Measurements from ENCODE around the genes CNOT9, CDK5R2 and ABCB6.

GRCh38 chr2:218396797-218397210 is 2.9 kb upstream of the CTDSP1 start:
- PRO-cap = bidirectional peak, plus-strand start at chr2:218397126, minus-strand start at chr2:218396992

- PRO-cap = no peak
Measured at GRCh38 chr2:218406800-218406996, 7.0 kb downstream of the CTDSP1 start.

DNA sequence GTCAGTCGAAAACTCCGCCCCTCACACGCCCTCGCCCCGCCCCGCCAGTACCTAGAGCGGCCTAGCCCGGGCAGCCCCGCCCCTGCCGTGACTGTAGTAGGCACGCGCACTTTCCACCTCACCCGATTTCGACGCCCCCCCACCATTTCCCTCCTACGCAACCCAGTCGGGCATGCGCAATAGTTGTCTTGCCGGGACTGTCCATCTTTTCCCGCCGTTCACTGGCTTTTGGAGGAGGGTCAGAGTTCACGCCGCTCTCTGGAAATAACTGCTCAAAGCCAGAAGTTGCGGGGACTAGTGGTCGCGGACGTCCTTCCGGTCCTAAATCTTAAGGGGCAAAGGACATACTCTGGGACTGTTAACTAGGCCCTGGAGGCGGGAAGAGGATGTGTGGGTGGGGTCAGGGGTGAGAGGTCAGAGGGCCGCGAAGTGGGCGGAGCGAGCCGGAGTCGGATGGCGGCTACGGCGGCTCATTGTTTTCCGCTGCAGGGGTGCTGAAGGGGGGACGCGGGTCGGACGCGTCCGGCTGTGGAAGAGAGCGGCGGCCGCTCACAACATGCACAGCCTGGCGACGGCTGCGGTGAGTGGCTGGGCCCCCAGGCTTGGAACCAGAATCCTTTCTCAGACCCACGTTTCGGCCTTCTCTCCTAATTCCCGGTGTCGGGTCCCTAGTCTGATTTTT is at the start of gene CNOT9:
CNOT9 (plus strand) TSS at position 441 of the 682 bp plus-strand sequence.
- PRO-cap = bidirectional peak, plus-strand start at position 242 of the sequence, minus-strand start outside the sequence; unidirectional peak, plus-strand start at position 488 of the sequence

GRCh38 chr2:218731481-218732008 is 20.9 kb downstream of the TTLL4 start:
- PRO-cap = no peak

GRCh38 chr2:218734095-218734749 is 23.6 kb downstream of the TTLL4 start:
- PRO-cap = no peak

- PRO-cap = no peak
Measured at GRCh38 chr2:218739630-218740161, 29.1 kb downstream of the TTLL4 start.

DNA sequence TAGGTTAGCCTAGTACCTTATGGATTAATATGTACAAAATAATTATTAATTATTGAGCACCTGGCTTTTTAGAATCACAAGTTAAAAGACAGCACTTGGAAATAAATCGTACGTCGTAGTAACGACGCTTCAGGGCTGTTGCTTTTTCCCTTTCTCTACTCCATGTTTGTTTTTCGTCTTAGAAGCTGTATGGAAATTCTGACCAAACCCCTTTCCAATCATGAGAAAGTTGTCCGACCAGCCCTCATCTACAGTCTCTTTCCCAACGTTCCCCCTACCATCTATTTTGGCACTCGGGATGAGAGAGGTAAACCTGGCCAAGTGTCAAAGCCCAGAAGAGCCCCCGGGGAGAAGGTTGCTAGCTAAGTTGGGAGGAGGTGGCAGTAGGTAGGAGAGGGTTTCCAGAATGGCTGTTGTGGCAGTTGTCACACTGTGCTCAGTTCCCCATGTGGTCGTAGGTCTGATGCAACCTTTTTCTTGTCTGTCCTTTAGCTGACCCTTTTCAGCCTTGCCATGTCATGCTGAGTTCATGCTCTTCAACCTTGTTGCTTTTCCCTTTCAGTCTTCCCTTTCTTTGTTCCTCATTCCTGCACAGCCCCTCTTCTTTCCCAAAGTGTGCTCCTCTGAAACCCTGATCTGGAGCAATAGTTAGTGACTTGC is 34.4 kb downstream of the TTLL4 start:
- PRO-cap = no peak

DNA sequence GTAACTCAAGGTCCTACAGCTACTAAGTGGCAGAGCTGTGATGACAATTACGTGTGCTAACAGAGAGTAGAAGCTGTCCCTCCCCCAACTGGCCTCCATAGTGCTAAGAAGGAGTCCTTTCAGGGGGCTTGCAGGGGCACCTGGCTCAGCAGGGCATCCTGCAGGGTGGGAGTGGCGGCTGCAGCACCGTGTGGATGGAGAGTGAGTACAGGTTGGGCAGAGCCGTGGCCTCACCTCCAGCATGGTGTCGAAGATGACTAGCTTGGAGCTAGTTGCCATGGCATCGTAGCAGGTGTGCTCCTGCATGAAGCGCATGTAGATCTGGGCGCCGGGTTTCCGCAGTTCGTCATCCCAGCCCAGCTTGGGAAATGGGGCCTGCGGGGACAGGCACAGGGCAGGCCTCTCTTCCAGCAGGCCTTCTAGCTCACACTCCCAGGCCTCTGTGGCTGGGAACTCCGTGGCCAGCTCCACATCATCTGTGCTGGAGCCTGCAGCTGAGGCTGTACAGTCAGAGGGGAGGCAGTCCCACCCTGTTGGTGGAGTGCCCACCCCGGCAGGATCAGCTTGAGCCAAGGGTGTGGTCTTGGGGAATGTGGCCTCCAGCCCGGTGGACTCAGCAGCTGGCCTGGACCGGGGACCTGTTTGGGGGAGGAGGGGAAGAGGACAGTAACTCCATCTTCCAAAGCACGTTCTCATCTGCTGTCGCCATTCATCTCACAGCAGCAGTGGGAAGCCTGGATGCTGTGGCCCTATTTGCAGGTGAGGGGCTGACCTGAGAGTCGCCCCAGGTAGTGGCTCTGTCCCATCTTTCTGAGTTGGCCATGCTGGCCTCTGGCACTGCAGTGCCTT is 29.6 kb upstream of the WNT6 start:
- PRO-cap = no peak

GRCh38 chr2:218959315-218960076 is at the start of gene CDK5R2:
TSS of gene CDK5R2 (plus strand) at chr2:218959666.
- PRO-cap = no peak

GRCh38 chr2:218963134-218963755 is 3.8 kb downstream of the CDK5R2 start:
- PRO-cap = no peak

- PRO-cap = no peak
Measured at GRCh38 chr2:219070845-219072057, 10.5 kb upstream of the IHH start.

DNA sequence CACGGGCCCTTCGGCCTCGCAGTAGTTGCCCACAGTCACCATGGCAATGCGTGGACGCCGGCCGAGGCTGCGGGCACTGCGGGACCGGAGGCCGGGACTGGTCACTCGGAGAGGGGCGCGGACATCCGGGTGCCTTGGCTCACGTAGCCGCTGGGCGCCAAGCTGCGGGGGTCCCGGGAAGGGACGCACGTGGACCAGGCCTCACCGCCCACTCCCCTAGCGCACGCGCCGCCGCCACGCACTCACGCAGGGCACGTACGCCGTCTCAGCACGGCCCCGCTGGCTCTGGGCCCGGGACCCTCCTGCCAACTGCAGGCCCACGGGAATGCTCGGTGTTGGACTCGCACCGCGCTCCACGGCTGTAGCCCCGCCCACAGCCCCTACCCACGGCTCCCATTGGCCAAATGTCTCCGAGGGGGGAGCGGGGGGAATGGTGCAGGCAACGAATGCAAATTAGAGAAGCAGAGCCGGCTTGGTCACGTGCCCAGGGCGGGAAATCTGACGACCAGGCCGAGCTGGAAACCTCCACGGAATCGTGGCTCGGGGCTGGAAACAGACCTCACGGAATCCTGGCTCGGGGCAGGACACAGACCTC is at the start of gene ABCB6:
ABCB6 (minus strand) TSS at position 327 of the 595 bp plus-strand sequence.
- PRO-cap = bidirectional peak, plus-strand start at position 555 of the sequence, minus-strand start at position 327 of the sequence

DNA sequence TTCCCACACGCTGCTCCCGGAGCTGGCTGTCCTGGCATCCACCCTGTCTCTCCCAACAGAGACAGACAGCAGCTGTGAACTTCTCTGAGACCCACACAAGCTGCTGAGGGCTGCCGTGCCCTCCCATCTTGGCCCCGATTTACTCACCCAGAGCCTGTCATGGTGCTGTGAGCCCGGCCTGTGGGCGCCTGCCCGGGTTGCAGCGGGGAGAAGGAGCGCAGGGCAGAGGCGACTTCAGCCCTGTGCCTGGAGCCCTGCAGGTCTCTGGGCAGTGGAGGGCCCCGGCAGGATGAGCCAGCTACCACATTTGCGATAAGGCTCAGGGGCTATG is 3.3 kb upstream of the ABCB6 start:
- PRO-cap = no peak

DNA sequence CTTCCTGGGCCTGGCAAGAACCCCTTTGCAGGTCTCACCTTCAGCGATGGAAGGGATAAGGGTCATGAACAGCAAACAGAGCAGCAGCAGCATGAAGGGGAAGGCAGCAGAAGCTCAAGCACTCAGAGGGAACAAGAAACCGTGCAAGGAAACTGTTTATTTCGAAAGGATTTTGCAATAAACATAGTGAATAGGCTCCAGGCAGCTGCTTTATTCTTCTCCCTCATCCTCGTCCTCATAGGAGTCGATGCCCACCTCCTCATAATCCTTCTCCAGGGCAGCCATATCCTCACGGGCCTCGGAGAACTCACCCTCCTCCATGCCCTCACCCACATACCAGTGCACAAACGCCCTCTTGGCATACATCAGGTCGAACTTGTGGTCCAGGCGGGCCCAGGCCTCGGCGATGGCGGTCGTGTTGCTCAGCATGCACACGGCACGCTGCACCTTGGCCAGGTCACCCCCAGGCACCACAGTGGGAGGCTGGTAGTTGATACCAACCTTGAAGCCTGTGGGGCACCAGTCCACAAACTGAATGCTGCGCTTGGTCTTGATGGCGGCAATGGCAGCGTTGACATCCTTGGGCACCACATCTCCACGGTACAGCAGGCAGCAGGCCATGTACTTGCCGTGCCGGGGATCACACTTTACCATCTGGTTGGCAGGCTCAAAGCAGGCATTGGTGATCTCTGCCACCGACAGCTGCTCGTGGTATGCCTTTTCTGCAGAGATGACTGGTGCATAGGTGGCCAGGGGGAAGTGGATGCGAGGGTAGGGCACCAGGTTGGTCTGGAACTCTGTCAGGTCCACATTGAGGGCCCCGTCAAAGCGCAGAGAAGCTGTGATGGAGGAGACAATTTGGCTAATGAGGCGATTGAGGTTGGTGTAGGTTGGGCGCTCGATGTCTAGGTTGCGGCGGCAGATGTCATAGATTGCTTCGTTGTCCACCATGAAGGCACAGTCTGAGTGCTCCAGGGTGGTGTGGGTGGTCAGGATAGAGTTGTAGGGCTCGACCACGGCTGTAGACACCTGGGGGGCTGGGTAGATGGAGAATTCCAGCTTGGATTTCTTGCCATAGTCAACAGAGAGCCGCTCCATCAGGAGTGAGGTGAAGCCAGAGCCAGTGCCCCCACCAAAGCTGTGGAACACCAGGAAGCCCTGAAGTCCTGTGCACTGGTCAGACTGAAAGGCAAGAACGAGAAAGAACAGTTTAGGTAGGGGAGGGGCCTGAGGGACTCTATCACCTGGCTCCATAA is 2.5 kb upstream of the TUBA4B start:
- PRO-cap = no peak

- PRO-cap = unidirectional peak, minus-strand start at chr2:219274407
Measured at GRCh38 chr2:219273779-219275018, 5.0 kb upstream of the DNAJB2 start.

GRCh38 chr2:219386158-219386588 is 1.5 kb downstream of the DNPEP start:
- PRO-cap = no peak

- PRO-cap = bidirectional peak, plus-strand start at chr2:219388247, minus-strand start at chr2:219387931
Measured at GRCh38 chr2:219388056-219388829, 531 bp upstream of the DNPEP start.

GRCh38 chr2:219420460-219421275 is 2.5 kb downstream of the DES start:
- PRO-cap = no peak

DNA sequence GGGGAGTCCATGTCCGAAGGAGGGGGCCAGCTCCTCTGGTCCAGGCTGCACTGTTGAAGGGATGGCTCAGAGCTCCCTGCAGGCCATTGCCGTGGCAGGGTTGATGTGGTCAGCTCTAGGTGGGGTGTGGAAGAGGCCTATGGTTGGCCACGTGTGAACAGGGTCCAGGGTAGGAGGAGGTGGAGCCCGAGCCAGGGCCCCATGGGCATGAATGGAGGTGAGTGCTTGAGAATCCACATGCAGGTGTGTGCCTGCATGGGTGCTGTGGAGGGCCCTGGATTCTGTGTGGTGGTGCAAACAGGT is 1.1 kb downstream of the SPEG start:
- PRO-cap = no peak

GRCh38 chr2:219525737-219526313 is 11.5 kb downstream of the ASIC4 start:
- PRO-cap = no peak